Peripheral blood mononuclear cell (primary cell): ENCODE measurements around the genes HUWE1, MAGED2, NBDY, SPIN3 and SPIN2B.

- PRO-cap, 8 experiments, result no peak in any of the 8 experiments
Observed at GRCh38 chrX:53564822-53565412, 121.6 kb downstream of the HUWE1 start.

DNA sequence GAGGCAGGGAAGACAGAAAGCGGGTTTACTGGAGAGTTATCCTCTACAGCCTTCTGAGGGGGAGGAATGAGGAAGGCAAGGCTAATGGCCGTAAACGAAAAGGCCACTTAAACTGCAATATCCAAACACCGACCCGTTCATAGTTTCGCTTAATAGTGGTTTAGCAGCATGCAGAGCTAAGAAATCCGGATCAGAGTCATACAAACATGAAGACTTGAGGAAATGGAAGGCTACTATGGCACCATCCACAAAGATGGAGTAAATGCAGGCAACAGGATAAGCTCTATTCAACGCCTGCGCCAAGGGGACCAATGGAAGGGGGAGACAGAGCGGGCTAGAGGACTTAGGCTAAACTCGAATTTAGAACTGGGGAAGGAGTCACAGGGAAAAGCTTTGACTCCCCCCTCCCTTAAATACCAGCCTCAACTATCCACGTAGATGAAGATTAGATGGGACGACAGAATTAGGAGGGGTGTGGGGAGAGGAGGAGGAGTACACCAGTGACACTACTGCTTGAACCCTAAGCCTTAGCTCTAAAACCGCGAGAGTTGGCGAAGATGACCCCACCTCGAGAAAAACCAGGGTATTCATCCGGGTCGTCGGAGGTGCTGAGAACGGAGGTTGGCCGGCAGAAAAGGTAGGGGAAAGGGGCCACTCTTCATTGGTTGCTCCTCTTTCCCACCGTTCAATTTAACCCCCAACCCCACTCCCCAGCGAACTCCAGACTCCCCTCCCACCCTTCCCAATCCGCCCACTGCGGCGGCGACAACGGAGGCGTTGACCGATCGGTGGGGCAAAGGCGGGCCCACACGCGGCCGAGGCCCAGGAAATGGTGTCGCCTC lies 3.5 kb downstream of the HUWE1 start:
- PRO-cap, 8 experiments, result peak in 8 of 8 experiments; most common plus-strand start position 611 of the sequence (in 8); most common minus-strand start position 636 of the sequence (in 3)

DNA sequence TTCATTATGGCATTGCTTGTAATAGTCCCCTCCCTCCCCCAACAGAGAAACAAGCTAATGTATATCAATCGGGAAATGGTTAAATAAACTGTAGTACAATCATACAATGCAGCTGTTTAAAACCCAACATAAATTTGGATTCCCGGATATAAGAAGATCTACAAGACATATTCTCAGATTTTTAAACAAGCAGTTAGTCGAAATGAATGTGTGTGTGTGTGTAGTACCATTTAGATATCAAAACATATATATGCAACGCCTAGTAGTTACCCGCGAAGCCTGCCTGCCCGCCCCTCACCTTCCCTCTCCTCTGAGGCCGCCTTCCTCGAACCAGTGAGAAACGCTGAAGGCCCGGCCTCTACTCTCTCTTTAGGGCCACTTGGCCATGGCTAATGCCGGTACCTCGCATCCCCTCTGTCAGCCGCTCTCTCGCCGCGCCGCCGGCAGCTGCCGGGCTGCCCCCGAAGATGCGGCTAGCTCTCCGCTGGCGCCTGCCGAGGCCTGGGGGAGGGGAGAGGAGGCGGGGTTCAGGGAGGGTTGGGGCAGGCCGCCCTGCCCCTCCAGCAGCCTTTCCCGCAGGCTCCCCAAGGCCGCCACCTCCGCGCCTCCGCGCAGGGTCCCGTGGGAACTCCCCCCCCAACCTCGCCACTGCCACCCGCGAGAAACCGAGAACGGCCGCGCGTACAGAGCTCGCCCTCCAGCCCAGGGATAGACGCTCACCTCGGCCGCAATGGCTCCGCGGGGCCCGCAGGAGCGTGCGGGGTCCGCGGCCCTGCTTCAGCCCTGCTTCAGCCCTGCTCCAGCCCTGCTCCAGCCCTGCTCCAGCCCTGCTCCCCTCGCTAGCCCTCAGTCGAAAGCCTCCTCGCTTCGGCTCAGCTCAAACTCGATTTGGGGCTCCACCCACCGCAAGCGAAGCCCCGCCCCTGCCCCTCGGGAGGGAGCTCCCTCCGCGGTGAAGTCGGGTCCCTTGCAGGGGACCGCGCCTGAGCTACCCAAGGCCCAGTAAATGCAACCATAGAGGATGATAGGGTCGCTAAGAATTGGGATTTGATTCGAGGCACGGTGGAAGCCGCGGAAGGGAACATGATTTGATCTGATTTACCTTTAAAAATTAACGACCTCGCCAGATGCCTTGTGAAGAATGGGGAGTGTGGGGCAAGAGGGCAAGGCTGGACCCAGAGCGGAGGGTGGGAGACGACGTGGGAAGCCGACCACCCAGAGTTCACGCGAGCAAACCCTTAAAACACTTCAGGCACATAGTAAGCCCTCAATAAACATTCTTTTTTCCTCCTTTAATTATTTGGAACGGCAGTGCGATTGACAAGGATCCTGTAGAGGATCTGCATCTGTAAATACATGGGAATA lies at the start of gene HUWE1:
TSS of gene HUWE1 (minus strand) at position 852 of the 1,365 bp plus-strand sequence.
- PRO-cap, 8 experiments, result peak in 8 of 8 experiments; most common plus-strand start position 566 of the sequence (in 5); most common minus-strand start position 469 of the sequence (in 7)

GRCh38 chrX:54746606-54747343 lies 51.3 kb downstream of the ITIH6 start:
- PRO-cap, 8 experiments, result no peak in any of the 8 experiments

GRCh38 chrX:54807343-54807835 lies at the start of gene MAGED2:
Gene MAGED2 (plus strand): TSS chrX:54807745.
- PRO-cap, 8 experiments, result peak in 8 of 8 experiments; most common plus-strand start chrX:54807745 (in 8)

DNA sequence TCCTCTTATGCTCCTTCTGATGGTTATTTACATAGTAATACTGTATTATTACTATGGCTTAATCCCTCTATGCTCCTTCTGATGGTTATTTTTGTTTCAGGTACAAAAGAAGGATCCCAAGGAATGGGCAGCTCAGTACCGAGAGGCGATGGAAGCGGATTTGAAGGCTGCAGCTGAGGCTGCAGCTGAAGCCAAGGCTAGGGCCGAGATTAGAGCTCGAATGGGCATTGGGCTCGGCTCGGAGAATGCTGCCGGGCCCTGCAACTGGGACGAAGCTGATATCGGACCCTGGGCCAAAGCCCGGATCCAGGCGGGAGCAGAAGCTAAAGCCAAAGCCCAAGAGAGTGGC lies 7.6 kb downstream of the MAGED2 start:
- PRO-cap, 8 experiments, result peak in 3 of 8 experiments; most common plus-strand start position 141 of the sequence (in 3)

DNA sequence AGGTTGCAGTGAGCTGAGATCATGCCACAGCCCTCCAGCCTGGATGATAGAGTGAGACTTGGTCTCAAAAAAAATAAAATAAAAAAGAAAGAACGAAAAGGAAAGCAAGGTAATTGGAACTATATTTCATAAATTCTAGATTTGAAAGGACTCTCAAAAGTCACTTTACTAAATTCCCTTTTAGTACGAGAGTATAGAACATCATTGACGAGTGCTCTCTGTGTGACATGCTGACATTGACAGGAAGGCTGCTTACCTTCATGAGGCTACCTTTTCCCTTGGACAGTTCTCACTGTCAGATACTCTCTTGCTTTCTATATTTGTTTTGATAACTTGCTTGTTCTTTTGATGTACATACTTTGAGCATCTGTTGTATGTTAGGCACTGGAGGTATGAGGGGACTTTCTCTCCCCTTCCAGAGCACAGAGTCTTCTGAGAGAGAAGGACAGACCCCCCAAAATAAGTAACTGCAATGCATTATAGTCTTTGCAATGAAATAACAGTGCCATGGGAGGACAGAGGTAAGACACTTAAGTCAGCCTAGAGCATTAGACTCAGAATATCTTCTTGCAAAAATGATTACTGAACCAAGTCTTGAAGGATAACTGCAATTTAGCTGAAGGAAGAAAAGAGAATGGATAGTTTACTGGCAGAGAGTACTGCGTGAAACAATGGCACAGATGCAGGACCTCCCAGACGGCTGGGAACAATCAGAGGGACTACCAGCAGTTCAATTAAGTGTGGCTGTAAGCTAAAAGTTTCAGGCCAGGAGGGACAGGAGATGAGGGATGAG lies 3.5 kb downstream of the RRAGB start:
- PRO-cap, 8 experiments, result no peak in any of the 8 experiments

DNA sequence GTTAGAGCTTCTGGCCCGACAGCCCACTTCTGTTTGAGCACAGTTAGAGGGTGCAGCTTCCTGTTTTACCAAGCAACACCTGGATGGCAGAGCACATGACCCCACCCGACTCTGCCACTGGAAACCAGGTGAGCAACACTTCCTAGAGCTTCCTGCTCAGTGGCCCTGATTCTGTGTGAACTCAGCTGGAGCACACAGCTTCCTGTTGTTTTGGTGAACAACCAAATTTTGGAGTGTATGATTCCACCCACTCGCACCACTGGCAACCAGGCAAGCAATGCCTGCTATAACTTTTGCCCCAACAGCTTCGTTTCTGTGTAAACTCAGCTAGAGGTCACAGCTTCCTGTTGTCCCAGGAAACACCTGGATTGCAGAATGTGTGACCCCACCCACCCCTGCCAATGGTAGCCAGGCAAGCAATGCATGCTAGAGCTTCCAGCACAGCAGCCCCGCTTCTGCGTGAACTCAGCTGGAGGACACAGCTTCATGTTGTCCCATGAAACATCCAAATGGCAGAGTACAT lies 163.8 kb upstream of the KLF8 start:
- PRO-cap, 8 experiments, result no peak in any of the 8 experiments

- PRO-cap, 8 experiments, result peak in 8 of 8 experiments; most common plus-strand start chrX:56729265 (in 5); most common minus-strand start chrX:56729515 (in 3)
Observed at GRCh38 chrX:56729095-56729765, at the start of gene NBDY. Gene NBDY (plus strand): TSS chrX:56729243.

GRCh38 chrX:56782941-56784027 lies 54.2 kb downstream of the NBDY start:
- PRO-cap, 8 experiments, result no peak in any of the 8 experiments

- PRO-cap, 8 experiments, result no peak in any of the 8 experiments
Observed at GRCh38 chrX:56803320-56804016, 74.4 kb downstream of the NBDY start.

DNA sequence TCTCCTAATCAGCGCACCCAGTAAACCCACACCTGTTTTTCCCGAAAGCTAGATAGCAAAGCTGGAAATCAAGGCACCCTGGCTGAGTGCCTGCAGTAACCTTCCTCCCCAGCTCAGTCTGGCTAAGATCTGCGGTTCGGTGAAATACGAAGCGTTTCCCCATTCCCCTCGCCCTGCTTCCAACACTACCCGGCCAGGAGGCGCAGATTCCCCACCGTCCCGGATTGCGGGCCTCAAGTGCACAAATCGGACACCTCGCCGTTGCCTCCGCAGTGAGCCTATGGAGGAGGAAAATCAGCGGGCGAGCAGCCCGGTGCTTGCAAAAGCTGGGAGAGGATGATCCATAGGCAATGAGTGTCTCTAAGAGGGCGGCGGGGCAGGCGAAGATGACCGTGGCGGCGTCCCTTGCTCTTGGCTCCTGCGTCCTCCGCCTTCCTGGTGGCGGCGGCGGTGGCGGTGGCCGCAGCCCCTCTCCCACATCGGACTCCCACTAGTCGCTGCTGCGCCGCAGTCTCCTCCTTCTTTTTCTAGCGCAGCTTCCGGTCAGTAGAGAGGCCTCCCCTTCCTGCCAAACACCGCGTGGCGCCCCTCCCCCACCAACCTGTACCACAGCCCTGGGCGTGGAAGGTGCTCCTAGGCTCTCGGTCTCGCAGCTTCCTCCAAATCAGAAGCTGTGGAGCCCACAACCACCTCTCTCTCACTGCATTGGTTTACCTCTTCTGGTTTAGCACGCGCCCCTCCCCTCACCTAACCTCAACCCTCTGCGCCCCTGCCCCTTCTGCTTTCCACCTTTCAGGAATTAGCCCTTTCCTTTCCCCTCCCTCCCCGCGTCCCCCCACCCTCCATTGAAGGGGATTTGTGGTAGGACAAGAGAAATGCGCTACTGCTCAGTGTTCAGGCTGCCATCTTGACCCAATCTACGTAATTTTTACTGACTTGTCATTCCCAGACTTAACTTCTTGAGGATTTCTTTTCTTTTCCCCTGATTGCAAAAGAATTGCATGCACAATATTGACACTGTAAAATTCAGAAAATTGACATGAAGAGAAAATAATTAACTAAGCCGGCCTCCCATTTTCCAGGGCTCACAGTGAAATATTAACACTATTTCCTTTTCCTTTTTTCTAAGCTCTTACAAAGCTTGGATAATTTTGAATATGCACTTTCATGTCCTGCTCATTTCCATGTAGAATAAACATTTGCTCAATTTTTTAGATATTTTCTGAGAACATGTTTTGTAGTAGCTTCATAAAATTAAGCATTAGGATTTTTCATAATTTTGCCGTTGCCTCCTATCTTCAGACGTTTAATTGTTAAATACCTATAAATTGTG lies at the start of gene SPIN3:
TSS of gene SPIN3 (minus strand) at position 515 of the 1,333 bp plus-strand sequence.
- PRO-cap, 8 experiments, result peak in 6 of 8 experiments; most common plus-strand start position 599 of the sequence (in 3); most common minus-strand start position 489 of the sequence (in 2)

GRCh38 chrX:57120886-57122236 lies at the start of gene SPIN2B:
Gene SPIN2B (minus strand): TSS chrX:57121548.
- PRO-cap, 8 experiments, result peak in 7 of 8 experiments; most common plus-strand start chrX:57121602 (in 3); most common minus-strand start chrX:57121479 (in 7)

DNA sequence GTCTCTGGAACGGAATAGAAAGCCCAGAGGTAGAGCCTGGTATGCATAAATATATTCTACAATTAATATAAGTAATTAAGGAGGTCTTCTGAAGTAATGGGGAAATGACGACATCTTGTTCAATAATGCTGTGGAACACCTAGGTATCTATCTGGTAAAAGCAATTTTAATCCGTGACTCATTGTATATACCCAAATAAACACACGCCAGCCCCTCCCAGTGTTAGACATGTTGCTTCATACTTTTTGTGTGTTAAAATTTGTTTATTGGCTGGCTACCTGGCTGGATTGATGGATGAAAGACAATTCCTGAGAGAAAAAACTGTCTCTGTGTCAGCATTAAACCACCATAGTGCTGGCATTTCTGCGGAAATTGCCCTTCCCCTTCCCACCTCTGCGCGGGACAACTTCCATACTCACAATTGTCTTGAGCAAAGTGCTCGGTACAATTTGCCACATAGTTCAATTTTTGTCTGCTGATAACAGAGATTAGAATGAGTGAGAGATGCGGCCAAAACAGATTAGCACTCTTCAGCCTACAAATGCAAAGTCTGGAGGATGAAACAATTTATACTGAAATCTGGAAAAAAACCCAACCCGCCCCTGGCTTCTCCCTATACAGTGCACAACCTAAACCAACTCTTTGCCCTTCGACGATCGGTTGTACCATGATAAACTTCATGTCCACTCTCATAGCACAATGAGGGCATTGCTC lies 500 bp upstream of the ZXDA start:
- PRO-cap, 8 experiments, result peak in 1 of 8 experiments; most common plus-strand start position 110 of the sequence (in 1); most common minus-strand start position 162 of the sequence (in 1)

DNA sequence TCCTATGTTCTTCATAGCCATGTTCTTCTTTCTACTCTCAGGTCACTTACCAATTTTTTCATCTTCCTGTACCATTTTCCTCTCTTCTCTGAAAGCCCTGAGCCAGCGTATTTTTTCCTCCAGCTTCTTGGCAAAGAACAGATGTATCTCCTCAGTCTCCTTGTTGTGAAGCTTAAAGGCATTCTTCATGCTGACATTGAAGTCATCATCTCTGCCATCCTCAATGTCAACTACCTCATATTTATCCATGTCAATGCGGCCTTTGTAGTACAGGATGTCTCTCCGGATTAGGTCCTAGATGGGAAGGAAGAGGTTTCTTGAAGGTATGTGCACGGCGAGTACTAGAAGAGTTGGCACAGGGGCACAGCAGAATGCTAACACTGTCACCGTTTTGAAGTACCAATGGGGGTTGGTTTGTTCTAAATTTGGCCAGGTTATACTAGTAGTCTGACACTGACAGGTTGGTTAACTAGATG lies 129.5 kb downstream of the ARHGEF9 start:
- PRO-cap, 8 experiments, result no peak in any of the 8 experiments

DNA sequence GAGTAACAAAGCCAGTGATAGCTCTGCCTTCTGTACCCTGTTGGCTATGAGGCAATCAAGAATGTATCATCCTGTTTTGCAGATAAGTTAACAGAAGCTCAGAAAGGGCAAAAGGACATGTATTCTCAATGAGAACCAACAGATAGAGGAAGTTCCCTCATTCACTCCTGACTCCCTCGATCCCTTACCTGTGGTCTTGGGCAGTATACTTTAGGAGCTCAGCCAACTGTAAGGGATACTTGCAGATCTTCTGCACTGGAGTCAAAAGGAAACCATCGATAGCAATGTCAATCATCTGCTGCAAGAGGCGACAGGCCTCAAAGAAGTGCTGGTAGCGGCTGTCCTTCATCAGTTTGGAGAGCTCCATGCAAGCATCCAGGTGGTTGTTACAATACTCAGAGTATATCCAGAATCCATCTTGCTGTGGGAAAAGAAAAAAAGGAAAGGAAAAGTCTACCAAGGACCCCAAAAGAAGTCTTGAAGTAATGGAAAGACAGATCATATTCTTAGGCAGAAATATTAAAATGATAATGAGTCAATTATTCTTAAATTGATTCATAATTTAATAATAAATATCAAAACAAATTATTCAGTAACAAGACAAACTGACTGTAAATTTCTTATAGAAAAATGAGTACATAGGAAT lies 106.7 kb downstream of the ARHGEF9 start:
- PRO-cap, 8 experiments, result no peak in any of the 8 experiments

- PRO-cap, 8 experiments, result no peak in any of the 8 experiments
Observed at GRCh38 chrX:63741852-63742611, 43.0 kb downstream of the ARHGEF9 start.

DNA sequence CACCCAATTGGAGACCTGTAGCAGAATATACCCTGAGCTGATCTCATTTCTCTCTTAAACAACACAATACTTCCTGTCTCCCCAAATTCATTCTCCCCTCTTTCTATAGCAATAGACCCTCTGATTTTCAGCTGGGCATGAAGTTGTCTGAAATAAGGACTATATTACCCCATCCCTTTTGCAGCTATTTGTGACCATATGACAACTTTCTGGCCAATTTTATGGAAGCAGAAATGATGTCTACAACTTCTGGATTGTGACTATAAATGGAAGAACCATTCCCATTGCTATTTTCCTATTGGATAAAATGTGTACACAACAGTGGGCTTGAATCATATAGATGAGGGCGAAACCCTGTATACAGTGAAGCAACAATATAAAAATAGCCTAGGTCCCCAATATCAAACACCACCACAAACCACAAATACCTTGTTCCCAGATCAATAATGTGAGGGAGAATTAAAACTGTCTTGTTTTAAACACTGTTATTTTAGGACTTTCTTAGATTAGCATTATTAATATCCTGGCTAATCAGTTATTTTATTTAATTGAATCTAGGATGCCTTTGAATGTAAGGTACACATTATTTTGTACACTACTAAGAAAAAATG lies 17.3 kb downstream of the ZC4H2 start:
- PRO-cap, 8 experiments, result no peak in any of the 8 experiments

DNA sequence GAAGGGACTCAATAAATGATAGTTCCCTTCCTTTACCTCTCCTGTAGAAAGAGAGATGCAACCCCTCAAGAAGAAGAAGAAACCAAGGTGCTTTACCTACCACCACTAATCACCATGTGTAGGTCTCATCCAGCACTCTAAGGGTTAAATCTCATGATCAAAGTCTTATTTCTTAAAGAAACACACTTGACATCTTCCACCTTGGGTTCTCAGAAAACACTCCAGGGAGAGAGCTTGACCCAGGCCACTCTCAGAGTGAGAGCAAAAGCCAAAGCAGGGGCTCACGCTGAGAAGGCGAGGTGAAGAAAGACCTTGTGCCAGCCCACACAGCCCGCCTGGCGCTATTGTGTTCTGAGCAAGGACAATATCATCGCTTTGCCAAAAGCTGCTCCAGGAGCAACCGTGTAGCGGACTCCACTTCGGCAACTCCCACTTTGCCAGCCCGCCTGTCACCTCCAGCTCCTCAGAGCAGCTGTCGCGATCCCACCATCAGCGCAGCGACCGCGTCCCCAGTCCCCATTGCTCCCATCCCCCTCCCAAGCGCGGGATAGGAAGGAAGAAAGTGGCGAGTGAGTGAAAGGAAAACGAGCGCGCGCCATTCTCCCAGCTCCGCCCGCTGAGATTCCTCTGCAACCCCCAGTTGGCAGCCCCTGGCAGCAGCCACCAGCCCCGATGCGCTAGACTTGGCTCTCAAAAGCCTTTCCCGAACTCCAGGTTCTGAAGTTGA lies 856 bp downstream of the ZC4H2 start:
- PRO-cap, 8 experiments, result no peak in any of the 8 experiments

DNA sequence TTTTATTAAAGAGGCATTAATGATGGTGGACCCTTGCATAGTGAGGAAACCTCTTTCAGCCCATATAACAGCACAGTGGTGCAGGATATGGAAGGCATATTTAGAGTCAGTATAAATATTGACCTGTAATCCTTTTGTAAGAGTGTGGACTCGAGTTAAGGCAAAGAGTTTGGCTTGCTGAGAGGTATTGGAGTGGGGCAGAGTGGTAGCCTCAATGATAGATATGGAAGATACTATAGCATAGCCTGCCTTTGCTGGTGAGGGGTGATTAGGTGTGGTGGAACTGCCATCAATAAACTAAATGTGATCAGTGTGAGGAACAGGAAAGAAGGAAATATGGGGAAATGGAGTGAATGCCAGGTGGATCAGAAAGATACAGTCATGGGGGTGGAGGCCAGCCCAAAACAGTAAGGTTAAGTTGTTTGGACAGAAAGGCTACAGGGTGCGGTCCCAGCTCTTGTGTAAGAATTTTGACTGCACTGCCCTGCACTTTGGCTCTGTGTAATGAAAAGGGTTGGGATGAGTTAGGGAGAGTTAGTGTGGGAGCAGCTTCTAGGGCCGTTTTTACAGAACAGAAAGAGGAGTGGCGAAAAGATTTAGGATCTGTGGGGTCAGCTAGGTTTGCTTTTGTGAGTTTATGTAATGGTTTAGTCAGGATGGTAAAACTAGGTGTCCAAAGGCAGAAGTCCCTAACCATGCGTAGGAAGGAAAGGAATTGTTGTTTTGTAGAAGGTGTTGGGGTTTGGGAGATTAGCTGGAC lies 96.5 kb downstream of the ZC3H12B start:
- PRO-cap, 8 experiments, result no peak in any of the 8 experiments